ENCODE measurements around the gene RHBDF2.

- RRBS = 7% methylated on average over 12 of the region's 44 CpGs
These were observed 1.0 kb upstream of the SPHK1 start for GRCh38 chr17:76383316-76383814.

DNA sequence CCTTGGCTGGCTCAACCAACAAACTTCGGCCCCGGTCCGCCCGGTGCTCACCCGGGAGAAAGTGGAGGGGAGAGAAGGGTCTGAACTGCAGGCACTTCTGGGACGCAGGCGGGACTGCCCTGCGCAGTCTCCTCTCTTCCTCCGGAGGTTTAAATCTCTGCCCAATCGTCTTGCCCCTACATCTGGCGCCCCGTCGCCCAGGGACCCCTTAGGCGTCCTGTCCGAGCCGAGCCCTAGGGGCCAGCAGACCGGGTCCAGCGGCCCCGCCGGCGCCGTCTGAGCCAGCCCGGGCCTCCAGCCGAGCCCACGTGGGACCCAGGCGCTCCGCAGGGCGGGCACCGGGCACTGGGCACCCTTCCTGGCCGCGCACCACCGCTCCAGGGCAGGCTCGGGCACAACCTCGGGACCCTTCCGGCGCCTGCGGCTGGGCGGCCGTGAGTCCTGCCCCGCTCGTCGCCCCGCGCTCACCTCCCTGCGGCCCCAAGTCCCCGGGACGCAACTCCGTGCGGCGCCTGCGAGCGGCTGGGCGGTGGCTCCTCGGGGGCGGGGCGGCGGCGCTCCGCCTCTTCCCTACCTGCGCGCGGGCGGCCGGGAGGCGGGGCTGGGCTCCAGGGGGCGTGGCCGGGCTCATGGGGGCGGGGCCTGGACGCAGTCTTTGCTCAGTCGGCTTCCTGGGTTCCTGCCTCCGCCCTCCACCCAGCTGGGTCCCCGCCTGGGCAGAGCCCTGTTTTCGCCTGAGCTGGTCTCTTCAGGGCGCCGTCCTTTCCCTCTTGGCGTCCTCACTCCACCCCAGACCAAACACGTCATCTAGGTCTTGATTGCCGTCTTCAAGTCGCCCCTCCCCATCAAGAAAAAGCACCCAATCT, at the start of gene RHBDF2:
Gene RHBDF2, minus strand, starts transcription at position 539 of the 866 bp plus-strand sequence.
- RRBS = 8% methylated on average over 27 of the region's 79 CpGs

DNA sequence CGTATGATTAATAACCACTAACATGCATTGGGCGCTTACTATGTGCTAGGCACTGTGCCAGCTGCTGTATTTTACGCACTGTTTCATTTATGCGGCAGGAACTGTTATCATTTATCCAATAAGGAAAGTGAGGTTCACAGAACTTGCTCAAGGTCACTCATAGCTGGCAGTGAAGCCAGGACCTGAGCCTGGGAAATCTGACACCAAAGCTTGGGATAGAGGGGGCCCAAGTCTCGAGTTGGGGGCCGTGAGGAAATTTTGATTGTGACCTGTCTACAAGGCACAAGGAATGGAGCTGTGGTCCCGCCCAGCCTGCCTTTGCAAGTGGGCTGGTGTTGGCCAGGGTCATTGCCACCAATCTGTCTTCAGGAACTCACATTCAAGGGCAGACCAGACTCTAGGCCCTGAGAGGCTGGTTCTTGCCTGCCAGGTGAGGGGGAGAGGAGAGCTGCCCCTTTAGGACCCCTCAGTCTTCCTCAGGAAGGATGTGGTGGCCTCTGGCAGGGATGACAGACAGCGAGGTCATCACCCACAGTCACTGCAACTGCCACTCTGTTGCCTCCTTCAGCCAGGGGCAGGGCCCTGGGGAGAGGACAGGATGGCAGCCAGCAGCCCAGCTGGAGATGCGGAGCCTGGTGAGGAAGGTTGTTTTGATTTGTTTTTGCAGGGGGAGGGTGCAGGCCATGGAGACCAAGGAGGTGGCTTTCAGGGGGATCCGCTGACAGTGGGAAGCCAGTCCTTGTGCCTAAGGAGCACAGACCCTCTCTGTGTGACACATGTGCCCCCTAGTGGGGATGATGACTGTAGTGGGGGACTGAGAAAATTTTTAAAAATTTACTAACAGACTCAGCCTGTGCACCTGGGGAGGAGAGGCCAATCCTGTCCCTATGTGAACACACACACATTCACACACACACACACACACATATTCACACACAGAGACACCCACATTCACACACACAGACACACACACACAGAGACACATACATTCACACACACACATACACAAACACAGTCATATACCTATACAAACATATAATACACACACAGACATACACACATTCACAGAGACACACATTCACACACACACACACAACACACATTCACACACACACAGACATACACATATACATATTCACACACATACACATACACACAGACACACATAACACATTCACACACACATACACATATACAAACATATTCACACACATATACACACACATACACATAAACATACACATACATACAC, 7.3 kb downstream of the PRCD start:
- RRBS = no CpG with 5 or more reads among the region's 10 CpGs

DNA sequence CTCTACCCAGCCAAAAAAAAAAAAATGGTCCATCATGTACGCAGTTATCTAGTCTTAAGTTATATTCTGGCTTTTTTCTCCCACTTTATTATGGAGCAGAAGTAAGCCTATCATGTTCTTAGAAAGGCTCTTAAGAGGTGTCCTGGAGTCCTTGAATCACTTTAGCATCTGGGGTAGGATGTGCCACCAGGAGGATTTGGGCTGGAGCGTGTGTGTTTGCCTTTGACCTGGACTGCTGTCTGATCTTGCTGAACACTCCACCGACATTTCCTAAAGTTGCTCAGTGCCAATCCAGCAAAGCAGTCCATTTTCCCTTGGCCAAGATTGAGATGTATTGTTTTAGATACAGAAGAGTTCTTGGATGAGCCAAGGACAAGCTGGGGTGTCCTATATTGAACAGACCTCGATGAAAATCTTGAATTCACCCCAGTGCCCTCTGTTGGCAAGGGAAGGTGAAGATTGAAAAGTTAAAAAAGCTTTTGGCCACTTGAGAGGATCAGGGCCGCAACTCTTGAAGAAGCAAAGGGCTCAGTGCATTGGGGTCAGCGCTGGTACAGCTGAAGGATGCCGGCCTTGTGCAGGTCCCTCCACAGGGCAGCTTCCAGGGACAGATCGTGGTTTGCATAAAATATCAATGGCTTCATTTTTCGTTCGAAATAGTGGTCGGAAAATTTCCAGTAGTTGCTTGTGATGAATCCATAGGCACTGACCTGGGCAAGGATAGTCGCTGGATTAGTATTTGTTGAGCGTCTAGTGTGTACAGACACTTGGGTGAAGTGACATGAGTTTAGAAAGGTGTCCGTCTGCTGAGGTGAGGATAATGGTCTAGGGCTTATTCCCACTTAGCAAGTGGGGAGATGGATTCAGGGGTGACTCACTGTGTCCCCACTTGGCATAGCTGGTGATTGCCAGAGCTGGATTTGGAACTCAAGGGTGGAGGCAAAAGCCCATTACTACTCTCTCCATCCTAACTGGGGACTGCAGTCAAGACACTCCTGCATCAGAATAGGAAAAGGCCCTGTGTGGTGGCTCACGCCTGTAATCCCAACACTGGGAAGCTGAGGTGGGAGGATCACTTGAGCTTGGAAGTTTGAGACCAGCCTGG, 19.7 kb downstream of the ST6GALNAC2 start:
- RRBS = no CpG with 5 or more reads among the region's 15 CpGs

GRCh38 chr17:76568305-76568674, 17.4 kb downstream of the ST6GALNAC2 start:
- RRBS = no CpG with 5 or more reads among the region's 10 CpGs

DNA sequence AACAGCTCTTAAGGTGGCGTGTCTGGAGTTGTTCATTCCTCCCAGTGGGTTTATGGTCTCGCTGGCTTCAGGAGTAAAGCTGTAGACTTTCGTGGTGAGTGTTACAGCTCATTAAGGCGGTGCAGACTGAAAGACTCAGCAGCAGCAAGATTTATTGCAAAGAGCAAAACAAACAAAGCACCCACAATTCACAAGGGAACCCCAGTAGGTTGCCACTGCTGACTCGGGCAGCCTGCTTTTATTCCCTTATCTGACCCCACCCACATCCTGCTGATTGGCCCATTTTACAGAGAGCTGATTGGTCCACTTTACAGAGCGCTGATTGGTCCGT, 28.5 kb upstream of the ST6GALNAC2 start:
- RRBS = no CpG with 5 or more reads among the region's 7 CpGs

GRCh38 chr17:76725304-76725840, 1.0 kb downstream of the JMJD6 start:
- RRBS = no CpG with 5 or more reads among the region's 16 CpGs

GRCh38 chr17:76726994-76727140, 228 bp downstream of the METTL23 start:
- RRBS = 1% methylated on average over 7 of the region's 20 CpGs

- RRBS = no CpG with 5 or more reads among the region's 22 CpGs
These were observed 22.3 kb upstream of the SEC14L1 start for GRCh38 chr17:77118214-77119094.

GRCh38 chr17:77120505-77121445, 20.0 kb upstream of the SEC14L1 start:
- RRBS = no CpG with 5 or more reads among the region's 22 CpGs

- RRBS = no CpG with 5 or more reads among the region's 11 CpGs
These were observed 2.2 kb downstream of the SEC14L1 start for GRCh38 chr17:77142602-77143702.

GRCh38 chr17:77144176-77144482, 3.4 kb downstream of the SEC14L1 start:
- RRBS = no CpG with 5 or more reads among the region's 2 CpGs

DNA sequence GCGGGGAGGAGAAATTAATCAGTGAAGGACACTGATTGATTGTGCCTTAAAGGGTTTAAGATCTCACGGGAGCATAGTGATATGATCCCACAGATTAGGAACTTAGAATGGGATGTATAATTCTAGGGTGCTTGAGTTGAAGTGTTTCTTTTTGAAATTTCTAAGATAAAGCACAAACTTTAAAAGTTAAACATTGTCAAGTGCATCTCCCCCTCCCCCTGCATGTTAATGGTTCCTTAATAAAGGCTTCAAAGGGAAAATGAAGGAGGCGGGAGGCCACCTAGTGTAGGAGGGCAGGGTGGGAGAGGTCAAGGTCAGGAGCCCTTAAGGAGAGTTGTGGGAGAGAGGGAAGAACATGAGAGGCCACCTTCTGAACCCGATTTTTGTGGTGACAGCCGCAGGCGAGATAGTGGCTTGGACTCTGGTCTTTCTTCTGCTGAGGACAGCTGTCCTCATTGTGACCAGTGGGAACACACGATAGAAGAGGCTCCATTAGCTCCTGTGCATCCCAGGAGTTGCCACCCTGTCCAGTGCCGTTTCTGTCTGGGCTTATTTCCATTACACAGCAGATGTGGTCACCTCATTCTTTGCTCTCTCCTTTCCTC, 7.3 kb downstream of the SEC14L1 start:
- RRBS = no CpG with 5 or more reads among the region's 8 CpGs

DNA sequence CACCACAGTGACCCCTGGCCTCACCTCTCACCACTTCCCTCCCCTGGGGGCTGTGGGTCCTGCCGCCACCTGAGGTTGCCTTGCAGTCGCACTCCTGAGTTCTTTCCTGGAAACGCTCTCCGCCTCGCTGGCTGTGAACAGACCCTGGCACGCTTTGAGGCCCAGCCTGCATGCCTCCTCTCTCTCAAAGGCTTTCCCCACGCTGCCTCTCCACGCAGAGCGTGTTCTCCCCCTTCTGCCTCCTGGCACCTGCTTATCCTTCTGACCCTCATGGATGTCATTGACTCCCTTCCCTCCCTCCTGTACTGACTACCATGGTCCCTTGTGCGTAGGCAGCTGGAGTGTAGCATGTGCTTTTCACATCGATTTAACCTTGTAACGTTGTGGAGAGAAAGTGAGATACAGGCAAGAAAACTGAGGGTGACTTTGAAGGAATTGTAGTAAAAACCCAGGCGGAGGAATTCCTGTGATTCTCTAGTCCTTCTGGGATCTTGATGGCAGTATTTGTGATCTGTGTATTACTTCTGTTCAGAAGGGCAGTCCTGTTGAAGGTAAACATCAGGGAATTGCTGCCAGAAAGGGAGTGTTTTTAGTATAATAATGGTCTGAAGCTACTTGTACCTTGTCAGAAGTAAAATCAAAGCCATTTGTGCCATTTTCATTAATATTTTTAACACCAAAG, 45.6 kb downstream of the SEC14L1 start:
- RRBS = no CpG with 5 or more reads among the region's 13 CpGs

DNA sequence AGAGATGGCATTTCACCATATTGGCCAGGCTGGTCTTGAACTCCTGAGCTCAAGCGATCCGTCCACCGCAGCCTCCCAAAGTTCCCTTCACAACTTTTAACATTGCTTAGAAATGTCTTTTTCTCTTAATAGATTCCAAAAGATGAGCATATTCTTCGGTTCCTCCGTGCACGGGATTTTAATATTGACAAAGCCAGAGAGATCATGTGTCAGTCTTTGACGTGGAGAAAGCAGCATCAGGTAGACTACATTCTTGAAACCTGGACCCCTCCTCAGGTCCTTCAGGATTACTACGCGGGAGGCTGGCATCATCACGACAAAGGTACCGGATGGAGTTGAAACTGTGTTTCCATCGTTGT, 59.6 kb downstream of the SEC14L1 start:
- RRBS = no CpG with 5 or more reads among the region's 12 CpGs

DNA sequence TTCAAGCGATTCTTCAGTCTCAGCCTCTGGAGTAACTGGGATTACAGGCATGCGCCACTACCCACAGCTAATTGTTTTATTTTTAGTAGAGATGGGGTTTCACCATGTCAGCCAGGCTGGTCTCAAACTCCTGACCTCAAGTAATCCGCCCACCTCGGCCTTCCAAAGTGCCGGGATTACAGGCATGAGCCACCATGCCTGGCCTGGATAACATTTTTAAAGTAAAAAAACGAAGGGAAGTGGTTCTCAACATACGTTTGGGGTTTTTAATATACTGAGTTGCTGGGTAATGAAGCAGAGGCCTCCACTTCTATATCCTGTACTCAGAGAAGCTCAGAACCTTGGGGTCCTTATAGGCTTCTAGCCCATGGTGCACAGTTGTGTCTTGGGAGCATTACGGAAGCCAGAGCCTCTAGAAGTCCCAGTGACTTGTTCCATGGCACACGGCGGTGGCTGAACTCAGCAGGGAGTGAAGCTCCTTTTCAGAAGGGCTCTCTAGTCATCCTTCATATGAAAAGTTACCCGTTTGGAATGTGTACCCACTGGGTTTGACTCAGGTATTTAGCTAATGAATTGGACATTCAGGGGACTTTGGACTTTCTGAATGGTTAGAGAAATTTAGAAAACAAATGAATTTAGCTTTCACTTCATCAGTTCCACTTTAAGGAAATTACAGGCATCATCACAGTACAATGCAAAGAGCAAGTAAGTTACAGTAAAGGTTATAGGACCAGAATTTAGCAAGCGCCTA, 67.0 kb downstream of the SEC14L1 start:
- RRBS = no CpG with 5 or more reads among the region's 12 CpGs

DNA sequence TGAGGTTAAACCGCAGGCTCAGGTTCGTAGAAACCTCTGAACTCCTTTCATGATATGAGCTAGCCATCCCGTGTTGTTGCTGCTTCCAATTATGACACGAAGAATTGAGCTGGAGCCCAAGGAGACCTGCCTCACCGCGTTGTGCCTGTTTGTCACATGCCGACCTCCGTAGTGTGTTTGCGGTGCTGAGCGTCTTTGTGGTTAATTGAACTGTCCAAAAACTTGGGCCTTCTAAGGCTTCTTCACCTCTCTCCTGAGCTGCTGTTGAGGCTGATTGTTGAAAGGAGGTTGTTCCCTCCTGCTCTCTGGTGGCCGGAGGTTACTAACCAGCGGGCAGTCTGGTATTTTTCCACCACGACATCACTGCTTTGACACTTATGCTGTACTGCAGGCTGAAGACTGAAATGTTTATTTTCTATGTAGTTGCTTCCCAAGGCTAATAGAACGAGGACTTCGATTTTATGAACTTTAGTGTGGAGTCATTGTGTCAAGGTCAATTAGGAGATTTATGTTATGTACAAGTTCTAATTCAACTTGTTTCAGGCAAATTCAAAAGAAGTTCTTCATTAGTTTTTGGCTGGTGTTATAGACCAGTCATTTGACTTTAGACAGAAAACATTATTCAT, 67.6 kb downstream of the SEC14L1 start:
- RRBS = no CpG with 5 or more reads among the region's 15 CpGs

DNA sequence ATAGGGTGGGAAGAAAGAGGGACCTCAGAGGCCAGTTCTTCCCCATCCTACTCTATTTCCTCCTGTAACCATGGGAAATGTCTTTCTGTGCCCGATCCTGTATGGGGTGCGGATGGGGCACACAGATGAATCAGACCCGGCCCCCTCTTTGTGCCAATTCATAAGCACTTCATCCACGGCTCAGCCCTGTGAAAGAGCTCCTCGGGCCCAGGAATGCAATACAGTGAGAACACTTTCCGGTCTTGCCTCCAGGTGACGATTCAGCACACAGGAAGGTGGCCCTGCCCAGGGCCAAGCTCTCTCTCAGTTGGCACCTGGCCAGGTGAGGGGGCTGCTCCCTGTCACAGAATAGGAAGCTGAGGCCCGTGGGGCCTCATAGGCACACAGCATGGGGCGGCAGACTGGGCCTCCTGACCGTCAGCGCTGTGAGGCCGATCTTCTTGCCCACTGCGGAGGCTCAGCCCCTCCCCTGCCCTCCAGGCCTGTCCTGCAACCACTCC, 26.4 kb upstream of the SEPTIN9 start:
- RRBS = 50% methylated on average over 1 of the region's 13 CpGs

DNA sequence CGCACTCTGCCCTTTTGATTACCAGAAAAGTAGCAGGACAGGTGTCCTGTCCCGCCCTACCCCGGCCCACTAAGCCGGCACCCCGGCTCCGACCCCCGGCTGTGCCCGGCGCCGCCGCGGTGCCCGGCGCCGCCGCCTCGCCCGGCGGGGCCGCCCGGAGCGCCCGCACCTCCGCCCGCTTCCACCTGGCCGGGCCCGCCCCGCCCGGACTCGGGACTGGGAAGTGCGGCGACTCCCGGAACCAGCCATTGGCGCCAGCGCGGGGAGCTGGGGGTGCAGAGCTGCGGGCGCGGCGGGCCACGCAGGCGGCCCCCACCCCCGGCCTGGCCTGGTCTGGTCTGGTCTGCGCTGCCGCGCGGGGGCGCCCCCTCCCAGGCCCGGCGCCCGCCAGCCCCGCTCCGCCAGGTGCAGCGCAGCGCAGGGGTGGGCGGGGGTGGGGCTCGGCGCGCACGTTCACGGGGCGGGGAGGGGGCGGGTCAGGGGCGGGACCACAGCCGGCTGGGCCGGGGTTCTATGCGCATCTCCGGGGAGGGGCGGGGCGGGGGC, 389 bp upstream of the SEPTIN9 start:
- RRBS = under 1% methylated on average over 22 of the region's 70 CpGs

- RRBS = 84% methylated on average over 2 of the region's 17 CpGs
These were observed 6.9 kb downstream of the SEPTIN9 start for GRCh38 chr17:77288122-77288703.

All from Jurkat, Clone E6-1 (cell line).